Measurements from ENCODE around the genes LTBR and GNB3.

- PRO-cap: no peak
These were observed 14.6 kb downstream of the CD9 start for GRCh38 chr12:6214413-6215600.

GRCh38 chr12:6273943-6274427 lies 36.5 kb upstream of the PLEKHG6 start:
- PRO-cap: no peak

GRCh38 chr12:6307516-6307804 lies 3.0 kb upstream of the PLEKHG6 start:
- PRO-cap: no peak

- PRO-cap: no peak
These were observed 3.7 kb downstream of the TNFRSF1A start for GRCh38 chr12:6337889-6338914.

GRCh38 chr12:6355479-6355939 lies 13.6 kb upstream of the TNFRSF1A start:
- PRO-cap: no peak

DNA sequence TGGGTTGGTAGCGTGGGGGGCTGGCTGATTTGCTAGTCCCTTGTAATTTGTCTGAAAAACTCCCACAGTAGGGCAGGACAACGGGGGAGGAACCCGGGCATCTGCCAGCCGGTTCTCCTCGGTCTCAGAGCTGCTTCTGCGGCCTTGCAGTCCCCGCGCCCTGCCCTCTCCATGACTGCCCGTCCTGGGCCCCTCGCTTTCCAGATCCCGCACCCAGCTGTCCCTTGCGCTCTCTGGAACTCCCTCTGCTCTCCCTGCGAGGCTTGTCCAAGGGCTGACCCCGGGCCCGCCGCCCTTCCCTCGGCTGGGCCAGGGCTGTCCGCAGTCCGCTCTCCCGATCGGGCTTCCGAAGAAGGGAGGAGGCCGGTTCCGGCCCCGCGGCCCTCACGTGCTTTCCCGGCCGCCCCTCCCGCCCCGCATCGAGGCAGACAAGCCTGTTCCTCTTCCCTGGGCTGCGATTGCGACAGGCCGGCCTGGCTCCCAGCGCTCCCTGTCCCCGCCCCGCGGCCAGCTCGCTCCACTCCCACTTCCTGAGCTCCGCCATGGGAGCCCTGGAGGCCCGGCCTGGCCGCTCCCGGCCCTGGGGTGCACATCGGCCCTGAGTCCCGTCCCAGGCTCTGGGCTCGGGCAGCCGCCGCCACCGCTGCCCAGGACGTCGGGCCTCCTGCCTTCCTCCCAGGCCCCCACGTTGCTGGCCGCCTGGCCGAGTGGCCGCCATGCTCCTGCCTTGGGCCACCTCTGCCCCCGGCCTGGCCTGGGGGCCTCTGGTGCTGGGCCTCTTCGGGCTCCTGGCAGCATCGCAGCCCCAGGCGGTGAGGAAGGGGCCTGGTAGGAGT lies at the start of gene LTBR:
Gene LTBR, plus strand, starts transcription at position 520 of the 836 bp plus-strand sequence.
- PRO-cap: no peak

- PRO-cap: no peak
These were observed 11.7 kb upstream of the CD27 start for GRCh38 chr12:6432952-6433508.

- PRO-cap: no peak
These were observed 7.2 kb downstream of the VAMP1 start for GRCh38 chr12:6463041-6463871.

DNA sequence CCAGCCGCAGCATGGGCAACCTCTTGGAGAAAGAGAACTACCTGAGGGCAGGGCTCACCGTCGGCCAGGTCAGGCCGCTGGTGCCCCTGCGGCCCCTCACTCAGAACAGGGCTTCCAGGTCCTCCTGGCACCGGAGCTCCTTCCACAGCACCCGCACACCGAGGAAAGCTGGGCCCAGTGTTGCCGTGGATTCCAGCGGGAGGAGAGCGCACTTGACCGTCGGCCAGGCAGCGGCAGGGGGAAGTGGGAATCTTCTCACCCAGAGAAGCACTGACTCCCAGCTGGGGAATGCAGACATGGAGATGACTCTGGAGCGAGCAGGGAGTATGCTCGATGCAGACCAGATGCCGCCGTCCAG lies 8.0 kb upstream of the VAMP1 start:
- PRO-cap: no peak

- PRO-cap: no peak
These were observed 466 bp downstream of the NCAPD2 start for GRCh38 chr12:6494420-6494716.

DNA sequence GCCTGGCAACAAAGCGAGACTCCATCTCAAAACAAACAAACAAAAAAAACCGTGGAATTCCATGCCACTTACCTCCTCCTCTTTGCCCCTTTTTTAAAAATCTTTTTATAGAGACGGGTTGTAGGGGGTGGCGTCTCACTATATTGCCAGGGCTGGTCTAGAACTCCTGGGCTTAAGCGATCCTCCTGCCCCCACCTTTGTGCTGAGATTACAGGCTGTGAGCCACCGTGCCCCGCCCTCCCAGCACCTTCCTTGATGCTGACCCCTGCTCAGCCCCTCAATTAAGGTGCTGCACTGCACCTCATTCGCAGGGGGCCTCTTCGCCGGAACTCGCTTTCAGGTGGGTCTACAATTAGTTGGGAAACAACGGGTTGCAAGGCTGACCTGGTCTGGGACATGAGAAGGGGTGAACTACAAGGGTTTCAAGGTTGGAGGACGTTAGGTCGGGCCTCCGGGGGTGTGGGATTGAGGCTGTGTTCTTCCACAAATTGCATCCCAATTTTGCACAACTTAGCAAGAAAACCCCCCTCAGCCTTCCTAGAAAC lies 1.2 kb upstream of the NOP2 start:
- PRO-cap: no peak

DNA sequence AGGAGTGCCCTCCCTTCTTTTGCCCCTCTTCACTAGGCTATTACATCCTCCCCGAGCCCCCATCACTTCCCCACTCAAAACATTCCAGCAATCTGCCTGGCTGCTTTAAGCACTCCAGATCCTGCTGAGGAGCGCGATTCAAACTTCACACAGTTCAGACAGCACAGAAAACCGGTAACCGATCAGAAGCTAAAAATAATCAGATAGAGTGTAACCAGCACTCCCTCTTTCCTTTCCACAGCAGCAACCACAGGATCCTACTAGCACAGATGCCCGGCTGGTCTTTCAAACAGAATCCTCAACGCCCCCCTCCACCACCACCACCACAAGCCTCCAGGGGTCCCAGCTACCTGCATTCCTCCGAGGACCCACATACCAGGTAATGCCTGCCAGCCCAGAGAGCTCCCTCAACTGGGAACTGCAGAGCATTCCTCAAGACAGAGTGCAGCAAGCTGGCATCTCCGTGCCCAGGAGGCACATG lies 1.5 kb downstream of the CHD4 start:
- PRO-cap: no peak

GRCh38 chr12:6703472-6704028 lies 2.9 kb upstream of the PIANP start:
- PRO-cap: bidirectional peak, plus-strand start at chr12:6703863, minus-strand start at chr12:6703665

- PRO-cap: bidirectional peak, plus-strand start at chr12:6778427, minus-strand start at chr12:6778434
These were observed 5.8 kb downstream of the LAG3 start for GRCh38 chr12:6778096-6778644.

DNA sequence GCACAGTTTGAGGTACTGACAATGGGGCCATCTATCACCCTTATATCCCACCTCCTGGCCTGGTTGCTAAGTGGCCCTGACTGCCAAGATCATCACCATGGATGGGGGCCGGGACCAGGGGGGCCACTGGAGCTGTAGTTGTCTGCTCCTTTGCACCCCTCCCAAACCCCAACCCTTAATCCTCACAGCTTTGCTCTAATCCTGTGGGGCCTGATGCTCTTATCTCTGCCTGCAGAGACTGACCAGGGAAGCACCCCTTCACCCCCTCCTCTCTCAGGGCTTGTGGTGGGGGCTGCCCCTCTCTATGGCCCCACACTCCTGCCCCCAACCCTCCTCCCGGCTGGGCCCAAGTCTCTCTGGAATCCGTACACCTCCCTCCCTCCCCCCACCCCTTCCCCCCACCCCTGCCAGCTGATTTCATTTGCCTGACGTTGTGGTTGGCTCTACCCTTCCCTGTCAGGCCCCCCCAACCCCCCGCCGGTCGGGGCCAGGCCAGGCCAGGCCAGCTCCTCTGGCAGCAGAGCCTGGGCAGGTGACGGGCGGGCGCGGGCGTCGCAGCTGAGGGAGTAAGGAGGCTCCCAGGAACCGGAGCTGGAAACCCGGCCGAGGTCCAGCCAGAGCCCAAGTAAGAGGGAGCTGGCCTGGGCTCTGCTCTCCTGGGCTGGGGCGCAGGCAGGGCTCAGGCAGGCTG lies at the start of gene GNB3:
Gene GNB3, plus strand, starts transcription at position 517 of the 691 bp plus-strand sequence.
- PRO-cap: bidirectional peak, plus-strand start at position 531 of the sequence, minus-strand start at position 342 of the sequence

DNA sequence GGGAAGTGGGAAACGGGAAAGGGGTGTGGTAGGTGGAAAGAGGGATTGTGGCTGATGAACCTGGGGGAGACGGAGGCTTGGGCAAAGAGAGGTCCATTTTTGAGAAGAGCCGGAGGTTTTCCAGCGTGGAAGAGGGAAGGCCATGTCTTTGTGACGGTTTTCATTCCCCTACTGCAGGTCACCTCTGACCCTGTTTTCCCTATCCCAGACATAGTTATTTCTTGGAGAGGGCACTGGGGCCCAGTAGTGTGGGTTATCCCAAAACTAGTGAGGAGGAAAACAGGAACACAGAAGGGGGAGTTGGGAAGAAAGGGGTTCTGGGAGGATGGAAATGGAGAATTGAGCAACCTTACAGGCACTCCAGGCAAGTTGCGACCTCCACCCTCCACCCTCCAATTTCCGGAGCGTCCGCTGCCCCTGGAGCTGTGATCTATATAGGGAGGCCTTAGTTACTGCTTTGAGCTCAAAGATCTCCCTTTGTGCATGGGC lies 1.2 kb downstream of the ATN1 start:
- PRO-cap: no peak

GRCh38 chr12:6936398-6937349 lies 7.1 kb upstream of the C12orf57 start:
- PRO-cap: no peak

DNA sequence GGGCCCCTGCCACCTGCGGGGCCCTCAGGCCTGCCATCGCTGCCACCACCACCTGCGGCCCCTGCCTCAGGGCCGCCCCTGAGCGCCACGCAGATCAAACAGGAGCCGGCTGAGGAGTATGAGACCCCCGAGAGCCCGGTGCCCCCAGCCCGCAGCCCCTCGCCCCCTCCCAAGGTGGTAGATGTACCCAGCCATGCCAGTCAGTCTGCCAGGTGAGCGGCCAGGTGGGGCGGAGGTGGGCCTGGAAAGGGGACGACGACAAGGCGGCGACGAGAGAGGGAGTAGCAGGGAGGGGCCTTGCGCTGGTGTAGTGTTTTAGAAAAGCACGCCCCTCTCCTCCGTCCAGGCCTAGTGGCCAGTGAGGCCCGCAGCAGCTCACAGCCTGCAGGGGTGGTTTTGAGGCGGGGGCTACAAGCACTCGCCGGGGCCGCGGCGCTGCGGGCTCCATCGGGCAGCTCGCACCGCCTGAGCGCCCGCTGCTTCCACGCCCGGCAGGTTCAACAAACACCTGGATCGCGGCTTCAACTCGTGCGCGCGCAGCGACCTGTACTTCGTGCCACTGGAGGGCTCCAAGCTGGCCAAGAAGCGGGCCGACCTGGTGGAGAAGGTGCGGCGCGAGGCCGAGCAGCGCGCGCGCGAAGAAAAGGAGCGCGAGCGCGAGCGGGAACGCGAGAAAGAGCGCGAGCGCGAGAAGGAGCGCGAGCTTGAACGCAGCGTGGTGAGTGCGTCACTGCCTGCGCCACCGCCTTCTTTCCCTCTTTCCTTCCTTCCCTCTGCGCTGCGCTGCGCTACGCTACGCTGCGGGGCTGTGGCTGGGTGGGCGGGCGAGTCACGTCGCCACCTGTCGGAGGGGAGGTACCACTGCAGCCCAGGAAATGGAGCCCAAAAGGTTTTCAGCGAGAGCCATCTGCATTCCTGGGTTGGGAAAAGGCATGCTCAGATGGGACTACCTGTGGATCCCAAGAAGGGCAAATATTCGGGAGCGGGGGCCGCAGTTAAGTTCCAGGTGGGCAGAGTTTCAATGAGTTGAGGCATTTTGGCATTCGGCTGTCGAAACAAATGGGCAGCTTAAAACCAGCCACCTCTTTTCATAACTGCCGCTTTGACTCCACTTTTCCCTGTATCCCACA lies 6.1 kb upstream of the C12orf57 start:
- PRO-cap: bidirectional peak, plus-strand start at position 378 of the sequence, minus-strand start at position 360 of the sequence; bidirectional peak, plus-strand start at position 912 of the sequence, minus-strand start at position 630 of the sequence

- PRO-cap: bidirectional peak, plus-strand start at chr12:6946577, minus-strand start at chr12:6946377
These were observed 2.4 kb downstream of the C12orf57 start for GRCh38 chr12:6945868-6947023.

- PRO-cap: no peak
These were observed 3.0 kb upstream of the PTPN6 start for GRCh38 chr12:6948082-6948700.

All from neuron (in vitro differentiated cells).